SP-49 (cell line): ENCODE data around the genes PEBP1 and SUDS3.

- PRO-cap = no peak
Measured at GRCh38 chr12:116736061-116736772, 1.7 kb downstream of the SPRING1 start.

DNA sequence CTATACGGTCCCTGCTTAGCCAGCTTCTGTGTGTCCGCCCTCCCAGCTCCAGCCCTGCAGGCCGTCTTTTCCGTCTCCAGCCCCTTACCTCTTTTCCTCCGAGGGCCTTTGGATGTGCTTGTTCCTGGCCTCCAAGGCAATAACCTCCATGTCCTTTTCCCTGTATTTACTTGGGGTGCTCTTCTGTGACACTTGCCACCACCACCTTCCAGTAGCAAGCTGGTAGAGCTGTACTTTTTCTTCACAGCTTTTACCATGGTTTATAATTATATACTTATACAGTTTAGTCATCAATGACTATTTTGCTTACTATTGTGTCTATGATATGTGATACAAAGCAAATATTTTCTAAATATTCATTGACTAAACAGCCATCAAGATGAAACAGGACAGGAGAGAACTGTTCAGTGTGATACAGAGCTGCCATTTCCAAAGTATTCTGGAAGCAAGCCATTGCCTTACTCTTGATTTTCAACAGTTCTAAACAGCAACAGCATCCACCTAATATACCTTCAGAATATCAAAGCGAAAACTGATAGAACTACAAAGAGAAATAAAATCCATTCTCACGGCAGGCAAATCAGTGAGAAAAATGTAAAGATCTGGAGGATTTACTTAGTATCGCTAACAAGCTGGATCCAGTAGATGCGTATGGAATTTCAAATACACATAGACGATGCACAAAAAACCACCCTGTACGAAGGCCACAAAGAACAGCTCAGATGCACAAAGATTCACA, 70.6 kb downstream of the TESC start:
- PRO-cap = no peak

- PRO-cap = no peak
Measured at GRCh38 chr12:117068329-117068877, 30.8 kb downstream of the TESC start.

DNA sequence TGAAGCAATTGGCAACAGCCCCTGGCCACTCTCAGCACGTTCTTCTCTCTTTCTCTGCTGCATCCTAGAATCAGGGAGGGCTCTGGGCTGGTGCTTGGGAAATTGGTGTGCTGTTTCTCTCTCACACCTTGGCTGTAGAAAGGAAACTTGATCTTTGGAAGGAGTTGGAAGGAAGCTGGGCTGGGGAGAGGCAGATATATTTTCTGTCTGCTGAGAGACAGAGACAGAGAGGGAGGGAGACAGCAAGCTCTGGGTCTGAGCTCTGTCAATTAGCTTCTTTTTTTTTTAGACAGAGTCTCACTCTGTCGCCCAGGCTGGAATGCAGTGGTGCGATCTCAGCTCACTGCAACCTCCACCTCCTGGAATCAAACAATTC, 27.3 kb downstream of the NOS1 start:
- PRO-cap = no peak

- PRO-cap = no peak
Measured at GRCh38 chr12:117562177-117562754, 200.8 kb upstream of the NOS1 start.

GRCh38 chr12:117585292-117585491, 223.8 kb upstream of the NOS1 start:
- PRO-cap = no peak

DNA sequence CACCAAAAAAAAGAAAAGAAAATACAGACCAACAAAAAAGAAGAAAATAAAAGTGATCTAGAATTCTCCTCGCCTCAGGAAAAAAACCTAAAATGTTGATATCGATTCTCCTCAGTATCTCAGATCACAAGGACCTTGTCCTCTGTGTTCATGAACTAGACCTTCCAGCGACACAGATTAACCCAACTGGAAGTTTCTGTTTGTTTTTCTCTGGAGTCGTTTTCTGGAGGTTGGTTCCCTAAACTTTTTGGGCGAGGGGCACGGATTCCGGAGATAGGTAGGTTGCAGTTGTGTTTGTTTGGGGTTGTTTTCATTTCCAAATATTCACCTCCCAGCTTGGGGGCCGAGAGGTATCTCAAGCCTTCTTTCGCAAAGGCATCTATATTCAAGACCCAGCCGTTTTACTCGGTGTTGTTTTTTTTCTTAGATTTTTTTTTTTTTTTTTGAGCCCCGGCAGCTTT, 513 bp upstream of the RFC5 start:
- PRO-cap = no peak

GRCh38 chr12:118063605-118064724, 3.0 kb upstream of the WSB2 start:
- PRO-cap = no peak

DNA sequence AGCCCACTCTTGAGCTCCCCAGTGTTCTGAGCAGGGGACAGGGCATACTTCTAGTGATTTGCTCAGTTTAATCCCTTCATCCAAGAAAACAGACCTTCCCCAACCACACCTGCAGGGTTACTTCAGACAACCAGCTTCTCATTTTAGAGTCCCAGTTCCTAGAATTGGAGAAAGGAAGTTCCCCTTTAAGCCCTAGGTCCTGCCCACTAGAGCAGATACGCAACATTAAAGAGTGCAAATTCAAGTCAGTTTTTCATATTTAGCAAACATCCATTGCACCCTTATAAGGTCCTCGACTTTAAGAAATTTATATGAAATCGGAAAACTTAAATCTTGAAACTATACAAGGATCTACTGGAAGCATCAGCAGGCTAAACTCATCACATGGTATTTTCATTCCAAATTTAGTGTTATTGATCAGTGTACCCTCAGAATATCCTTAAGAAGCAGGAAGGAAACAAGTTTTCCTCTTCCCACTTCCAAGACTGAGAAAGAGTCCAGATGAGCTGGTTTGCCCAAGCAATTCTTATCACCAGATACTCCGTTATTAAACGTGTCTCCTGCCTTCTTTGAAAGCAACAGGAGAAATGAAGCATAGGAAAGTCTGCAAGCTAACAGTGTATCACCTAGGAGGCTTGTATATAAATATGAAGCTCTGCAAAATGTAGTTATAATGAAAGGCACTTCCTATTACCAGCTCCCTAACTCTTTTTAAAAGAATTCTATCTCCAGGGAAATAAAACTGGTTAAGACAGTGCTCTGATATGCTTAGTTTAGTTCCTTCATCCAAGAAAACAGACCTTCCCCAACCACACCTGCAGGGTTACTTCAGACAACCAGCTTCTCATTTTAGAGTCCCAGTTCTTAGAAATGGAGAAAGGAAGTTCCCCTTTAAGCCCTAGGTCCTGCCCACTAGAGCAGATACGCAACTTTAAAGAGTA, 4.0 kb upstream of the WSB2 start:
- PRO-cap = no peak

- PRO-cap = bidirectional peak, plus-strand start at chr12:118136178, minus-strand start at chr12:118135948
Measured at GRCh38 chr12:118135718-118136531, at the start of gene PEBP1. Gene PEBP1 (plus strand): TSS chr12:118136124.

- PRO-cap = bidirectional peak, plus-strand start at chr12:118376536, minus-strand start at chr12:118376234
Measured at GRCh38 chr12:118376352-118377368, at the start of gene SUDS3. Gene SUDS3 (plus strand): TSS chr12:118376555.

DNA sequence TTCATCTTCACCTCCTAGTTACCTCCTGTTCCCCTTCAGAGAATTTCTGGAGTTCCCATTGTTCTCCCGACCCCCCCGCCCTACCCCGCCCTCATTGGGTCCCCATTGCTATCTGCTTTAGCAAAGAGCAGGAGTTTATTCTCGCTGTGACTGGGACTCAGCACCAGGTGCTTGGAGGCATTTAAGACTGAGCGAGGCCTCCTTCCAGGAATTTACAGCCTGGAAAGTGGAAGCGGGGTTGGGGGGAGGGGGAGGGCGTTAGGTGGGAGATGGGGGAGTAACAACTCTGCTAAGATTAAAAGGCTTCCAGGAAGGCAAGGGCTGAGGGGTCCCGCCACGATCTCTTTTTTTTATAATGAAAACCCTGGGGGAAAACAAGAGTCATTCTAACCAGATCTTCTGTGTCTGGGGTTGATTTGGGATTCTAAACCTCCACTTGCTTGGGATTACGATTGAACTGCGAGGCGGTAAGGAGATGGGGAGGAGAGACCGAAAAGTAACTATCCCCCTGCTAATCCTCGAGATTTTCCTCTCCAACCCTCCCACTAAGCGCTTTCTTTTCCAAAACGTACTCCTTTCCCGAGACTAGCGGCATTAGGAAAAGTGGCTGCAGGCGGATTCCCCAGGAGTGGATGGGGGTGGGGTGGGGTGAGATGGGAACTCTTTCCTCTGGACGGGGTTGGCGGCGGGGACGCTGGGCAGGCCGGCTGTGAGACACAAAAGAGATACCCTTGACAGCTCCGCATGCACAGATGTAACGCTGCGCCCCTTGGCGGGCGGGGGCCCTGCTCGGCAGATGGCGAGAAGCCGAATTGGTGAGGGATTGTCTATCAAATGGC, 1.0 kb upstream of the SRRM4 start:
- PRO-cap = no peak

GRCh38 chr12:119444472-119444827, 109.9 kb downstream of the CCDC60 start:
- PRO-cap = no peak

GRCh38 chr12:119615824-119616480, 22.4 kb downstream of the TMEM233 start:
- PRO-cap = no peak

DNA sequence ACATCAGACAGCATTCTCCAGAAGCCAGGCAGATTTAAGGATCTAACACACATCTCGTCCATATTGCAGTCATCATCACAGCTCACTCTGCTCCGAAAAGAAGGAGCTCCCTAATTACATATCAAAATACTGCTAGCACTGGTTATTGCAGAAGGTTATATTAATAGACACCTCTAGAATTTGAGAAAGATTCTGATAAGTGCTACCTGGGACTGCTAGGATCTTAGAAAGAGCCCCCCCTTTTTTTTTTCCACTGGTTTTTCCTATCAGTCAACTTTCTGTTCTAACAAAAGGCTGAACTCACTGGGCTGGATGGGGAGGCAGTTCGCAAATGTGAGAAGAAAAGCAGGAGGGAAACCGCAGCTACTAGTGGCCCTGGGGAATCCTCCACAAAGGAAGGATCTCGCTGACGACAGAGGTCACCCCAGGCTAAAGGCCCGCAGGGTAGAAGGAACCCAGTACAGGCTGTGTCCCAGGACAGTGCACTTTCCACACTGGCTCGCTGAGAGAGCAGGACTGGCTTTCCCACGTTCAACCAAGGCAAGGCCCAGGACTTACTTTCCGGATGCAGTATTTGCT, 36.0 kb downstream of the PRKAB1 start:
- PRO-cap = no peak

DNA sequence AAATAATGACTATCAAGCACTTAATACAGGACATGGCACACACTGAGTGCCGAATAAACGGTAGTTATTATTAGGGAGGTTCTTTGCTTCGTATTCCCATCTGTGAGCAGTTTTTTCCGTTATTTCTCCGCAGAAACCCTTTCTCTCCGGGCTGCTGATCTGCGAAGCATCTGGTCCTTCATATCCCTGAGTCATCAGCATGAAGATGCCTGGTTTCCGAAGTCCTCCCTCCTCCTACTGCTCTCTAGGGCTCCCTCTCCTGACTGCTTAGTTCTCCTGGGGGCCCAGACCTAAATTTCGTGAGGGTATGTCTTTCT, 737 bp upstream of the BICDL1 start:
- PRO-cap = no peak

DNA sequence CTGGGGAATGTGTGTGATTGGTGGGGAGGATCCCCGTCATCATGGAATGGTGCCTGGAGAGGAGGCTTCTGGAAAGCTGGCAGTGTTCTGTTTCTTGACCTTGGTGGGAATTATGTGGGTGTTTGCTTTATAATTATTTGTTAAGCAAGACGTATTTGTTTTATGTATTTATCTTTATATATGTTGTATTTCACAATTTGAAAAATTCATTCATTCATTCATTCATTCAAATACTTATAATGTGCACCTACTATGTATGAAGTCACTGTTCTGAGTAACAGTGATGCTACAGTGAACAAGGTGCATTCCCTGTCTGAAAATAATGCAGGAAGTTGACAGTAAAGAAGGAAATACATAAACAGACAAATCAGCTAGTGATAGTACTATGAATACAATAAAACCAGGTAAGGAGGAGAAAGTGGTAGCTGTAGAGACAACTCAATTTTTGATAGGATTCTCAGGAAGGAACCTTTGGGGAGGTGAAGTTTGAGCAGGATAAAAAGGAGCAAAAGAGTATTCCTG, 17.2 kb downstream of the BICDL1 start:
- PRO-cap = no peak

DNA sequence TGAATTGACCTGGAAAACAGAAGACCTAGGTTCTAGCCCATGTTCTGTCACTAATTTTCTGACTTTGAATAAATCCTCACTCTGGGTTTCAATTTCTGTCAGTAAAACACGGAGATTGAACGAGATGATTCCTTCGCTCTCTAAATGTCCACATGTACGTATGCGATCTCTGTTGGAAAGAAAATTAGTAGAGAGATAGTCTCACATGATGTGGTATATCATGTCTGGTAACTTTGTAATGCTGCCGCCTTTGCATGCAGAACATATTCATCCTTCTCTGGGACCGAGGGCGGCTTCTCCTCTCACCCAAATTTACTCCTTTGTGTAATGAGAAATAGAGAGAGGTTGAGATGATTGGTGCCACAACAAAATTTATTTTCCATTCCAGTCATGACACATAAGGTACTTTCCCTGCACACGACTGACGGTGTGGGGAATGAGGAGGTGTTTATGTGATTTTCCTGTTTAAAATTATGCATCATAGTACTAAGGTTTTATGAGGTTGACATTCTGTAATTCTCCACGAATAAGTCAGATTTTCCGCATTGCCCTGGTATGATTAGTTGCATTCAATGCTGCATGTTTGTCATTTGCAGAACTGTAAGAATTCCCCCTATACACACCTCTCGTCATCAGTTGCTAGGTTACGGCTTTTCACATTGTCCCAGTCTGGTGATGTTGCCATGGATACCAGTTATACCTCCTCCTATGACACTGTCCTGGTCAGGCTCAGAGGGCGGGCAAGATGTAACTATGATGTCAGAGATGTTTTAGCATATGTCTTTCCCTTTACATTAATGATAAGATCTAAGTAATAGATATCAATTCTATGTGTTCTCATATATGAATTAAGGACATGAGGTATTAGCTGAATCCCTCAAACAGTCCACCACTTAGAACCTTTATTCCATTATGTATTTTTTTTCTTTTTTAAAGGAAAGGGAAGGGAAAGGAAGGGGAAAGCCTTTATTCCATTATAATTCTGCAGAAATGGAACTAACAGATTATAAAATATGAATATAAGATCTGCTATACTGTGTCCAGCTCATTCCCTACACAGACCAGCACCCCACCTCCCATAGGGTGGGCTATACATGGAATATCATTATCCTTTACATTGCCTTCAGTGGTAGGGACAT, 23.2 kb downstream of the BICDL1 start:
- PRO-cap = unidirectional peak, minus-strand start at position 329 of the sequence

- PRO-cap = no peak
Measured at GRCh38 chr12:120061690-120062248, 54.8 kb downstream of the RAB35 start.

- PRO-cap = no peak
Measured at GRCh38 chr12:120069239-120069860, 47.2 kb downstream of the RAB35 start.